ENCODE measurements around a stretch of chr2.

GRCh38 chr2:241702872-241703508, 1.2 kb downstream of the ING5 start:
- RRBS = 0% methylated on average over 3 of the region's 19 CpGs

DNA sequence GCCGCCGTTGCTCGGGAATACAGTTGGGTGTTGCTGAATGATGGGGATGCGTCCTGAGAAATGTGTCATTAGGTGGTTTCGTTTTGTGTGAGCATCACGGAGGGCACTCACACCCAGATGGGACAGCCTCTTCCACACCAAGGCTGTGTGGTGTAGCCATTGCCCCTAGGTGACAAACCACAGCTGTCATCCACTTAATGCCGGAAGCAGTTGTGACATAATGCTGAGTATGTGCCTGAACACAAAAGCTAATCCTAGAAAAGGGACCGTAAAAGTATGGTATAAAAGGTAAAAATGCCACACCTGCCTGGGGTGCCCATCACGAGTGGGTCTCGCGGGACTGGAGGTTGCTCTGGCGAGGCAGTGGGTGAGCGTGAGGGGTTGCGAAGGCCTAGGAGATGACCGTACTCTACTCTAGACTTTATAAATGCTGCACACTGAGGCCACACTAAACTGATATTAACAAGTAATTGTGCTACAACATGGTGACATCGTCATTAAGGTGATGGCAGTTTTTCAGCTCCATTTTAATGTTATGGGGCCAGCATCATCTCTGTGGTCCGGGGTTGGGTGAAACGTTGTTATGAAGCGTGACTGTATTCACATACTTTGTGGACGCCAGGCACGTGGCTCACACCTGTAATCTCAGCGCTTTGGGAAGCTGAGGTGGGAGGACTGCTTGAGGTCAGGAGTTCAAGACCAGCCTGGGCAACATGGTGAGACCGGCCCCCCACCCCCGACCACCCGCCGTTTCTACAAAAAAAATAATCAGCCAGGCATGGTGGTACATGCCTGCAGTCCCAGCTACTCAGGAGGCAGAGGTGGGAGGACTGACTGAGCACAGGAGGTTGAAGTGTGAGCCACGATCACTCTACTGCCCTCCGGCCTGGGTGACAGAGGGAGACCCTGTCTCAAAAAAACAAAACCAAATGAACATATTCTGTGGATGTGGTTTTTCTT, 13.2 kb upstream of the GAL3ST2 start:
- RRBS = no CpG with 5 or more reads among the region's 28 CpGs

DNA sequence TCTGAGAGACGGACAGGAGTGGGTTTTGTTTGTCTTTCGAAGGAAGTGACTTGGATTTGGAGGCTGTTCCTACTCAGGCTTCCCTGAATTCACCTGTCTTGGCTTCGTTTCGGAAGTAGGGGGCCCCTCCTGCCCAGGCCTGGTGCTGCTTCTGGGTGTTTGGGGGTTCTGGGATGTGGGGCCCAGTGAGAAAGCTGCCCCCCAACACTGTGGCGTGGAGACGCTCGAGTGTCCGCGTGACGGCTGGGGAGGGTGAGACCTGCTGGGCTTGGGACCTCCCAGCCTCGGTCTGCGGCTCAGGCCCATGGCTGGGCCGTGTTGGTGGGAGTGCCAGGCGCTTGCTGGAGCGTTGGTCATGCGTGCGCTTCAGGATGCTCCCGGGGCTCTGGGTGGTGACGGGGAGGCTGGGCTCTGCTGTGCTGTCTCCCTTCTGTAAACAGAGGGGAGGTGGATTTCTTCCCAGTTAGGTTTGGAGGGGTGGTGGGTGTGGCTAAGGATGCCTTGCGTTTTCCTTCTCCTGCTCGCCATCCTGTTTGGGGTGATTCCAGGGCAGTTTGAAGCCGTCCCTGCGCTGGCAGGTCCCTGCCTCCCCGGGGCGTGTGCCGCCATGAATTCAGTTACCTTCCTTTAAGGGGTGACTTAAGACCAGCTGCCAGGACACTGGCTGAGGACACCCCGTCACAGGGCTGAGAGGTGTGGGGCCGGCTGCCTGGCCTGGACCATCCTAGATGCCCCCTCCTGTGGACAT, 591 bp downstream of the GAL3ST2 start:
- RRBS = 94% methylated on average over 5 of the region's 28 CpGs

- RRBS = no CpG with 5 or more reads among the region's 13 CpGs
Observed at GRCh38 chr2:241854697-241855282, 3.9 kb downstream of the PDCD1 start.

GRCh38 chr2:241866349-241867254, 2.9 kb upstream of the RTP5 start:
- RRBS = 5% methylated on average over 7 of the region's 42 CpGs

- RRBS = no CpG with 5 or more reads among the region's 7 CpGs
Observed at GRCh38 chr2:241896139-241896619, 4.1 kb downstream of the FAM240C start.

GRCh38 chr2:241901407-241901774, 1.1 kb upstream of the FAM240C start:
- RRBS = 90% methylated on average over 8 of the region's 20 CpGs

DNA sequence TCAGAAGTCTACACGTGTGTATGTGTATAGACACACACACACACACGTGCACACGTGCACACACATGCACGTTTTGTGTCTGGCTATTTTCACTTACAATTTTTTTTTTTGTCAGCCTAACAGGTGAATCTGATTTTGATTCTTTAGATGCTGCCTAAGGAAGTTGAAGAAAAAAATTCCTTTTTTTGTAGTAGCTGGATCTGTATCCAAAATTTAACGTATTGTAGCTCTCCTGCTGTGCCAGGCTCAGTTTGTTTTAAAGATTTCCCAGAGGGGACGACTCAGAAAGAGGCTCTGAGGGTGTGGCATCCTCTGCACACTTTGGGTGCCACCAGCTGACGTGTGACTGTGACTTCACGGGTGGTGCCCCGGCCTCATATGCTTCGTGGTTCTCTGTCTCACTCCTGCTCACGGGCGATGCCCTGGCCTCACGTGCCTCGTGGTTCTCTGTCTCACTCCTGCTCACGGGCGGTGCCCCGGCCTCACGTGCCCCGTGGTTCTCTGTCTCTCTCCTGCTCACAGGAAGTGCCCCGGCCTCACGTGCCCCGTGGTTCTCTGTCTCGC, 84.7 kb upstream of the FAM240C start:
- RRBS = no CpG with 5 or more reads among the region's 23 CpGs

- RRBS = no CpG with 5 or more reads among the region's 7 CpGs
Observed at GRCh38 chr2:242085802-242086838, 185.9 kb upstream of the FAM240C start.

Measured in aortic smooth muscle cell (primary cell).